ENCODE measurements around a stretch of chr4.

DNA sequence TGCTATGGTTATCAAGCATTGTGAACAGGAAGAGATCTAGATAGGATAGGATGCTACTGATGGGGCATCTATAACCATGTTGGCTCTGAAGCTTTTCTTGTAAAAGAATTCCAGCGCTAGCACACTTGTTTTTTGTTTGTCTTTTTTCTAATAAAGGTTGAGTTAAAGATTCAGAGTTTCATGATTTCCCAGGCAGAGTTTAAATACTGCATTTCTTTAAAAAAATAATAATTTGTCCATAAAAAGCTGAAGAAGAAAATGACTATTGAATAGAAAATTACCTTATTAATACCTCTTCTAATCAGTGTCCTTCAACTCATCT lies 448.4 kb upstream of the GNPDA2 start:
- PRO-cap = no peak

DNA sequence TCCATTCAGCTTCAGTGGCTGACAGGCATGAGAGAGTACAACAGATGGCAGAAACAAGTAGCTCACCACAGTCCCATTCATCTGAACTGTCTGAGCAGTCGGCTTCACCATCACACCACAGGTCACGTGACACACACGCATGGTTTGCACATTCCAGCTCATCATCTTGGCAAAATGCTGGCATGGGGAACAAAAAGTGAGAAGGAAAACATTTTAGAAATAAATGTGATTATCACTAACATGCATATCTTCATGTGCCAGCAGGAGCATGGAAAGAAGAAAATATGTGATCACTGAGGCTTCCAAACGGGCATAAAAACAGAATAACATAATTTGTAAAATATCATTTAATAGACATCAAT lies 158.0 kb downstream of the ATP10D start:
- PRO-cap = no peak

- PRO-cap = no peak
These were observed 1.2 kb downstream of the CORIN start for GRCh38 chr4:47836420-47837347.

DNA sequence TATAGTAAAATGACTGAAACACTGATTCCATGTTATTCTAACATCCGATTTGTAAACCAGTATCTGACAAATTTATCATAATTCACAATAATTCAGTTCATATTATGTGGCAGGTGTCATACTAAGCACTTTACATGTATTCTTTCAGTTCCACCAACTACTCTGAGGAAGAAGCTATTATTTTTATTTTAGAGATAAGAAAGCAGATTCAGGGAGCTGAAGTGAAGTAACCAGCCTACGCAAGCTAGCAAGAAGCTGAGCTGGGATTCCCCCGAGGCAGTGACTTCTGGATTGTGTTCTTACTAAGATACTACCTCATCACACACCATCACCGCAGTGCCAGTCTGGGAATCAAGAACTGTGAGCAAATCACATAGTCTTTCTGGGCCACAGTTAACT lies 1.2 kb upstream of the CORIN start:
- PRO-cap = no peak

DNA sequence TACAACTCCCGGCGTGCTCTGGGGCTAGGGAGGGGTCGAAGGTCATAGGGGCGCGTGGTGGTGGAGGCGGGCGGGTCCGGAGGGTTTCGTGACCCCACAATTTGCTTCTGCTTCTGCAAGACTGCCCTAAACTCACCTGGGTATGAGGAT lies 267 bp upstream of the NFXL1 start:
- PRO-cap = bidirectional peak, plus-strand start at position 47 of the sequence, minus-strand start outside the sequence

GRCh38 chr4:48047815-48048488 lies 31.4 kb downstream of the NIPAL1 start:
- PRO-cap = no peak

GRCh38 chr4:48108540-48109142 lies 25.4 kb downstream of the TXK start:
- PRO-cap = no peak

- PRO-cap = no peak
These were observed 4.5 kb downstream of the TXK start for GRCh38 chr4:48129529-48129952.

- PRO-cap = no peak
These were observed 62.6 kb upstream of the TXK start for GRCh38 chr4:48196513-48197113.

- PRO-cap = no peak
These were observed 282 bp downstream of the ZAR1 start for GRCh38 chr4:48490434-48490633.

- PRO-cap = bidirectional peak, plus-strand start at chr4:48780578, minus-strand start at chr4:48780312
These were observed 554 bp upstream of the FRYL start for GRCh38 chr4:48780440-48781225.

DNA sequence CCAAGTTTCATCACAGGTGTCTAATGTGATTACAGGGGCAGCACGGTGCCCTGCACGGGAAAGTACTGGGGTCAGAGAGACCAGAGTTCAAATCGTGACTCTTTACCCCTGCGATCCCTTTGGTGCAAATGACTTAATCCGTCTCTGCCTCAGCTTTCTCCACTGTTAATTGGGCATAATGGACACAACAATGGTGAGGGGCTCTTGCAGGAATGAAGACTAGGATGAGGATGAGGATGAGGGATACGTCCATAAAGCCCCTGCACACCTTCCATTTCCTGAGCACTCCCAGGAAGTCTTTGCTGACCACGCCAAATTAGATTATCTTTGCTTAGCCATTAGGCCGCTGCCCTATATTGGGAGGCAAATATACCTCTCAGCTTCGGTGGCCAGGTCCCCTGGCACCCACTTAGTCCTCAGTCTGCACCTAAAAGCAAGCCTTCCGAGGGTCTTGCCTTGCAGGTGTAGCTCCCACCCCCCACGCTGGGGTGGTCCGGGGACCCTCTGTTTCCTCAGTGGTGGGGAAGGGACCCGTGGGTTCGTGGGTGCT lies 755 bp downstream of the OCIAD2 start:
- PRO-cap = no peak

DNA sequence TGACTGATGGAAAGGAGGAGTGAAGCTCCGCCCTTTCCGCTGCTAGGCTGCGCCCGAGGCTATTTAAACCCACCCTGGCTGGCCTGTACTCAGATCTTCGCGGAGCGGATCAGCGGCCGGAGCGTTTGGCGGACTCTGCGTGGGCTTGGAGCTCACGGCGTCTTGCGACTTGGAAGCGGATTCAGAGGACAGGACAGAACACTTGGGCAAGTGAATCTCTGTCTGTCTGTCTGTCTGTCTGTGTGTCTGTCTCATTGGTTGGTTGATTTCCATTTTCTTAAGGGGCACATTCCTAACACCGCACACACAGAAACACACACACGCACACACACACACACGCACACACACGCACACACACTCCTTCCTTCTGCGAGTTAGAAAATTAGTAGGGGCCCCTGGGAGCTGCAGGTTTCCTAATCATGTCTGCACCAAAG lies 328.9 kb downstream of the CWH43 start:
- PRO-cap = no peak

DNA sequence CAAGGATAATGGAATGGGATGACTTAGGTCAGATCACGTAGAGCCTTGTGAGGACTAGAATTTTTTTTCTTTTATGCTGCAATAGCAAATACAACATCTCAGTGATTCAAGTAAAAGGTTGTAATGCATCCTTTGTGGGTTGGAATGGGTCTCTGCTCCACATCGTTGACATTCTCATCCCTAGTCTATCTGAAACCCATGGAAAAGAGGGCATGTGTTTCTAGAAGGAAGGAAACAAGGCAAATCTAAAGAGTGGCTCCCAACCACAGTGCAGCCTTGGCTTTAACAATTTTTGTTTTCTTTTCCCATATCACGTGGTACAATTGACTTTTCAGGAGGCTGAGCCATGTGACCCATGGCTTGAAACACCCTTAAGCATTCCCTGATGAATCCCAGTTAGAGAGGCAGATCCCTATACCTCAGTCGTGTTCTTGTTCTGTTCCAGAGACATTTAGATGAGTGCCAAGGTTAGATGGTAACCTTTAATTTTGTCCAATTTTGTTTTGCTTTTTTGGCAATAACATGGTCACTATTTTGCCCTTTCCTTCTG lies 12.8 kb downstream of the DCUN1D4 start:
- PRO-cap = no peak

- PRO-cap = no peak
These were observed 42.0 kb downstream of the DCUN1D4 start for GRCh38 chr4:51884667-51885547.

GRCh38 chr4:51895910-51896118 lies 52.9 kb downstream of the DCUN1D4 start:
- PRO-cap = no peak

GRCh38 chr4:51995532-51996185 lies 24.5 kb downstream of the LRRC66 start:
- PRO-cap = no peak

- PRO-cap = no peak
These were observed 107.7 kb downstream of the USP46 start for GRCh38 chr4:52551403-52551865.

DNA sequence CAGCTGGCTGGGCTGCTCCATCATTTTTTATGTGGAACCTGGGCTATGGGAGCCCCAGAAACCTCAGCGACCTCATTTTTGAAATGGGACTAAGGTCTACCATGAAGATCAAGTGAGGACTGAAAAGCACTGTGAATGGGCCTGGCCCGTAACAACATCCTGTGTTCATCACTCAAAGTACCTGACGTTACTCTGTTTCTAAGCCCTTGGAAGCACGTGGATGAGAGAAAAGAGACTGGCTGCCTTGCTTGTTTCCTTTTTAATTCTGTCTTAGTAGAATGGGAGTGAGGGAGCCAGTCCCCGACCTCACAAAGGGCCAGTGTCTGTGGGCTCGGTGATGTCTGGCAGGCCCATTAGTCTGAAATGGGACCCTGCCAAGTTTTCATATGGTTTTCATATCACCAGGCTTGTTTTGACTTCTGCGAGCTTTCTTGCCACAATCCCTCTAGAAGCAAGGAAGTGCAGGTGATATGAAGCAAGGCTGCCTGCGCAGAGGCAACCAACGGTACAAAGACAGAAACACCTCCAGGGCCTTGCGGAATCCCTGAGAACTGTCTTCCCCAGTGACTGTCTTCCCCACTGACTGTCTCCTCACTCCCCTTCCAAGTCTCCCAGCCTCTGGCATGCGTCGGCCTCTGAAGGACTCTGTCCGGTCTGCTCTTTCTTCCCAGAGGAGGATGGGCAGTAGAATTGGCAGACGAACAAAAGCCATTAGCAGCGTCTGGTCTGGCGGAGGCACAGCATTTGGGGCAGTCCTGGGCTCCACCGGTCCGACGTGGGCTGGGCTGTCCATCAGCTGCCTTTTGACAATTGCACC lies 20.3 kb upstream of the RASL11B start:
- PRO-cap = no peak

DNA sequence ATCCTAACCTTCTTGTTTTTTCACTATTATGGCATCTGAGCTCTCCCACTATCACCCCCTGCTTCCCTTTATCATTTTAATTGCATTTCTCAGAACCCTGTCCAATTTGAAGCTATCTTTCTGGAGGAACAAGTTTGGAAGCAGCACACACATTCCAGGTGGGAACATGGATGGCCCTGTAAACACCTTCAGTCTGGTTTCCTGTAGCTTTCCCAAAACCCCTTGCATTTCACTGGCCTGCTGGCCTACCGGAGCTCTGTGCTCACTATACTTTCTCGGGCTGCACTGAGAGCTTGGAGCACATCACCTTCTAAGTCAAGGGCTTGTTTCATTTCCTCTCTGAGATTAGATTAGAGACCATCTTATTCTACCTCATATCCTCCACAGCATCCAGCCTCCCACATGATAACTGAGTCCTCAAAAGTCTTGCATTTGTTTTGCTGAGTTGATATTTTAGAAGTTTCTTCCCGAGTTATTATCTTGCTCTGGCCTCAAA lies 147.6 kb downstream of the RASL11B start:
- PRO-cap = no peak